ENCODE measurements around the genes CD109 and COL12A1.

- PRO-cap: no peak
Measured at GRCh38 chr6:71290445-71291693, 2.3 kb downstream of the OGFRL1 start.

DNA sequence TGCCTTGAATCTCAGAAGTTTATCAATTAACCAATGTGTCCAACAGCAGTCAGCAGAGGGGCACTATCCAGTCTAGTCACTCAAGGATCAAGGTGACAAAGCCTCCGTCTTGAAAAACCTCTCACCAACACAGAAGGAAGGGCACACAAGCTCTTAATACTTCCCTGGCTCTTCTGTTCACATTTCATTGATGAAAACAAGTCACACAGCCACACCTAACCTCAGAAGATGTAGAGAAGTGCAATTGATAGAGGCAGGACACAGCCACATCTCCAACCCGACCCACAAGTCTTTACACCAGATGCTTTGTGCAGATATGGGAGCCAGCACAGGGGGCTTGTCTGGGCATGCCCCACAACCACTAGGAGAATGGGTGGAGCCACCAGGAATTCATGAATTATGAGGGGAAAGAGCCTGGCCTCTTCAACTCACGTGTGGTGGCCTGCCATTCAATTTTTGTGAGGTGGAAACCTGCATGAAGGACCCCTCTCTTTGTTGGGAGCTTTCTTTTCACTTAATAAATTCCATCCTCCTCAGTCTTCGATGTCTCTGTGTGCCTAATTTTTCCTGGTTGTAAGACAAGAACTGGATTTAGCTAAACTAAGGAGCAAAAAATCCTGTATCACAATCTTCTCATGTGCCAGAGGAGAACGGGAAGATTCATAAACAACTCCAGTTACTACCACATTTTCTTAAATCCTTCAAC, 79.1 kb downstream of the OGFRL1 start:
- PRO-cap: no peak

DNA sequence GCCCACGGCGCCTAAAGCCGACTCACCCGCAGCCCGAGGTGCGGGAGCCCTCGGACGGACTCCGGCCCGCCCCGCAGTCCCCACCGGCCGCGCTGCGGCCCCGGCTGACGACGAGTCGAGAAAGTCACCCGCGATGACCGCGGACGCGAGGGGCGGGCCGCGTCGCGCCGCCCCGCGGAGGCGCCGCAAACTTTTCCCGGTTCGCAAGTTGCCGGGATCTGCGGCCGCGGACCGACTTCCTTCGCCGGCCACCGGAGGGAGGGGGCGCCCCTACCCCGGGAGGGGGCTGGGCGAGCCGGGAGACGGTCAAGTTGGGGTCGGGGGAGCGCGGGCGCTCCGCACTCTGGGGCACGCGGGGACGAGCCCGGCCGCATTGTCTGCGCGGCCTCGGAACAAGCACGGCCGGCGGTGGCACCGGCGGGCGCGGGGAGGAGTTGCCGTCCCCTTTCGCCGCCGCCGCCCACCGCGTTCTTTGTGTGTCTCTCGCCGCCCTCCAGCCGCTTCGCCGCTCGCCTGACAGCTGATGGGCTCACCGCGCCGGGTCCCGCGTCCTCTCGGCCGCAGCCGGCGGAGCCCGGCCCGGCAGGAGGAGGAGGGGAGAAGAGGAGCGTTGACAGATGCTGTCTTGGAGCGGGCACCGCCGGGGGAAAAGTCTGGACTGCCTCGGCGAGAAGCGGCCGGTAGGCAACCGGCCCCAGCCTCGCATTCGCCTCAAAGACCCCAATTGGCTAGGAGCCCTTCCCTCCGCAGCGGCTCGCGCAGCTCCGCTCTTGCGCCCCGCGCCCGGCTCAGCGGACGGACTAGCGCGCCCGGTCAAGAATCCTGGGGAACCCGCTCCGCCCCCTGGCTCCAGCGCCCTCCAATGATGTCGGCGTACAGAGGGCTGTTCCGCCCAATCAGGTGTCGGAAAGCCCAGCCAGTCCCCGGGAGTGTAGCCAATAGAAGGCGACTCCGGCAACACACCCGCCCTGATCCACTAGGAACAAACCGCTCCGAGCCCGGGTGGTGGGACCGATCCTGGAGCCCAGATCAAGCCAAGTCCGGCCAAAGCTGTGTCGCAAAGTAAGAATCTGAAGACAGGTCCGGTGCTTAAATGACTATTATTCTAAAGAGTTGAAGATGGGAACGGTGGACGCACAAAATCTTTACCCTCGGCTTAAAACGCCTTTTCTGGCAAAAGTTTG, 131.8 kb downstream of the OGFRL1 start:
- PRO-cap: bidirectional peak, plus-strand start at position 206 of the sequence, minus-strand start at position 109 of the sequence; bidirectional peak, plus-strand start at position 971 of the sequence, minus-strand start at position 790 of the sequence

- PRO-cap: no peak
Measured at GRCh38 chr6:71480440-71481107, 192.0 kb downstream of the OGFRL1 start.

- PRO-cap: unidirectional peak, minus-strand start at chr6:71653754
Measured at GRCh38 chr6:71653484-71654023, 232.8 kb upstream of the RIMS1 start.

DNA sequence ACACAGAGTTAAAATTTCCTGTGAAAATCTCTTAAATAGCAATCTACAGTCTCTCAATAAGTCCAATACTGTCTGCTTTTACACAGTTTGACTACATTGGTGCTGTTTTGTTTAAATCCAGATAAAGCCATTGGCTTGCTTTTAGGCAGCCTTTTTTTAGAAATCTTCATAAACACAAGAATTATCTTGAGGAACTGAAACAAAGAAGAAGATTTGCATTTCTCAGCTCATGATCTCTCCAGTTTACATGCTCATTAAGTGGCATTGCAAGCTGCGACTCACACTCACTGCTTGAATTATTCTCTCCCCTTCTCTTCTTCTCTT, 239.1 kb upstream of the KCNQ5 start:
- PRO-cap: bidirectional peak, plus-strand start at position 261 of the sequence, minus-strand start at position 170 of the sequence

DNA sequence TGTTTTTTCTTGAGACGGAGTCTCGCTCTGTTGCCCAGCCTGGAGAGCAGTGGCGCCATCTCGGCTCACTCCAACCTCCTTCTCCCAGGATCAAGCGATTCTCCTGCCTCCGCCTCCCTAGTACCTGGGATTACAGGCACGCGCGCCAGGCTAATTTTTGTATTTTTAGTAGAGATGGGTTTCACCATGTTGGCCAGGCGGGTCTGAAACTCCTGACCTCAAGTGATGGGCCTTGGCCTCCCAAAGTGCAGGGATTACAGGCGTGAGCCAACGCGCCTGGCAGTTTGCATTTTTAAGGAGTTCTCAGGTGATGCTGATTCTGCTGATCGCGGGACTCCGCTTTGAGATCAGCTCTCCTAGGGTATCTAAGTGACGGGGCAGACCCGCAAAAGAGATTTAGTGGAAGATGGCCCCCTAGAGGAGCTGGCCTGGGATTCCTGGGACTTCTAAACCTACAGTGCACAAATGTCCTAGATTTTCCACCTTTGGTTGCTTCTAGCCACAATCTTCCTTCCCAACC, 45.2 kb downstream of the DPPA5 start:
- PRO-cap: no peak

DNA sequence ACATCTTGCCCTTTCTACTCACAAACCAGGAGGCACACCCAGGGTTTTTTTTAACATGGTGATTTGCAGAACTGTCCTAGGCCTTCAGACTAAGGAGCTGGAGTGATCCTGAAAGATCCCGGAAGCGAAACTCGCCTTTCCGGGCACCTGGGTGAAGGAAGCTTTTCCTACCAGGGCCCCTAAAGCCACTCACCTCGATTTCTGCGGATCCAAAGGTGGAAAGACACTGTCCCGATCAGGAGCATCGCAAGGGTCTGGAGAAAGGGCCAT, 44.8 kb downstream of the DPPA5 start:
- PRO-cap: no peak

DNA sequence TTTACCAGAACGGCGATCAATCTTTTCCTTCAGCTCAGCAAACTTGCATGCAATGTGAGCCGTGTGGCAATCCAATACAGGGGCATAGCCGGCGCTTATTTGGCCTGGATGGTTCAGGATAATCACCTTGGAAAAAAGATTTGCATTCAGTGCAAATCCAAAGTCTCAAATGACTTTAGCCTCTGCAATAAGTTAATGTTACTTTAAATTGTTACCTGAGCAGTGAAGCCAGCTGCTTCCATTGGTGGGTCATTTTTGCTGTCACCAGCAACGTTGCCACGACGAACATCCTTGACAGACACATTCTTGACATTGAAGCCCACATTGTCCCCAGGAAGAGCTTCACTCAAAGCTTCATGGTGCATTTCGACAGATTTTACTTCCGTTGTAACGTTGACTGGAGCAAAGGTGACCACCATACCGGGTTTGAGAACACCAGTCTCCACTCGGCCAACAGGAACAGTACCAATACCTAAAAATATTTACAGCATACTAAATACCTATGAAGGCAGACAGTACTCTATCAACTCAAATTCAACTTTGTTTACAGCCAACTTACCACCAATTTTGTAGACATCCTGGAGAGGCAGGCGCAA, 2.6 kb downstream of the EEF1A1 start:
- PRO-cap: no peak

DNA sequence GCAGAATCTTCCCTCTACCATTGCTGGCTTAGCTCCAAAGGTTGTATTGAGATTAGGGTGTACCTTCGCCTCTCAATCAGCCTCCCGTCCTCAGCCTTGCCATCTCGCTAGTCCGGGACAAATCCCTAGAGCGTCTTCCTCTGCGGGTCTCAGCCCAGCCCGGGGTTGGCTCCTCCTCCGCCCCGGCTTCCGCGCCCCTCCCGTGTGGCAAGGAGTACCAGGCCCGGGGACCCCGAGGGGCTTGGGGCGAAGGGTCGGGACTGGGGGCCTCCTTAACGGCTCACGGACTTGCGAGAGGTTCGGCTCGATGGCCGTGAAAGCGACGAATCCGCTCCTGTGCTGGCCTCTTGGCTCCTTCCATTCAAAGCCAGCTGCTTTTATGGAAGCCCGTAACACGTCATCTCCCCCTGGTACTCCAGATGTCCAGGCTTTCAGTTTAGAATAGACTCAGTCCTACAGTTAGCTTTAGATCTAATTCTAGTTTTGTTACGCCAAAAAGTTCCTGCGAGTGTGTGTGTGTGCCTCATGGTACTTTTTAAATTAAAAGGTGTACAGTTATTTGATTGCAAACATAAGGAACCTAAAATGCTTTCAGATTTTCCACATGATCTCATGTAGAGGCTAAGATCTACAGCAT, 730 bp upstream of the EEF1A1 start:
- PRO-cap: bidirectional peak, plus-strand start at position 244 of the sequence, minus-strand start at position 114 of the sequence; unidirectional peak, minus-strand start at position 349 of the sequence

GRCh38 chr6:73564671-73565292, 44.0 kb upstream of the EEF1A1 start:
- PRO-cap: no peak

DNA sequence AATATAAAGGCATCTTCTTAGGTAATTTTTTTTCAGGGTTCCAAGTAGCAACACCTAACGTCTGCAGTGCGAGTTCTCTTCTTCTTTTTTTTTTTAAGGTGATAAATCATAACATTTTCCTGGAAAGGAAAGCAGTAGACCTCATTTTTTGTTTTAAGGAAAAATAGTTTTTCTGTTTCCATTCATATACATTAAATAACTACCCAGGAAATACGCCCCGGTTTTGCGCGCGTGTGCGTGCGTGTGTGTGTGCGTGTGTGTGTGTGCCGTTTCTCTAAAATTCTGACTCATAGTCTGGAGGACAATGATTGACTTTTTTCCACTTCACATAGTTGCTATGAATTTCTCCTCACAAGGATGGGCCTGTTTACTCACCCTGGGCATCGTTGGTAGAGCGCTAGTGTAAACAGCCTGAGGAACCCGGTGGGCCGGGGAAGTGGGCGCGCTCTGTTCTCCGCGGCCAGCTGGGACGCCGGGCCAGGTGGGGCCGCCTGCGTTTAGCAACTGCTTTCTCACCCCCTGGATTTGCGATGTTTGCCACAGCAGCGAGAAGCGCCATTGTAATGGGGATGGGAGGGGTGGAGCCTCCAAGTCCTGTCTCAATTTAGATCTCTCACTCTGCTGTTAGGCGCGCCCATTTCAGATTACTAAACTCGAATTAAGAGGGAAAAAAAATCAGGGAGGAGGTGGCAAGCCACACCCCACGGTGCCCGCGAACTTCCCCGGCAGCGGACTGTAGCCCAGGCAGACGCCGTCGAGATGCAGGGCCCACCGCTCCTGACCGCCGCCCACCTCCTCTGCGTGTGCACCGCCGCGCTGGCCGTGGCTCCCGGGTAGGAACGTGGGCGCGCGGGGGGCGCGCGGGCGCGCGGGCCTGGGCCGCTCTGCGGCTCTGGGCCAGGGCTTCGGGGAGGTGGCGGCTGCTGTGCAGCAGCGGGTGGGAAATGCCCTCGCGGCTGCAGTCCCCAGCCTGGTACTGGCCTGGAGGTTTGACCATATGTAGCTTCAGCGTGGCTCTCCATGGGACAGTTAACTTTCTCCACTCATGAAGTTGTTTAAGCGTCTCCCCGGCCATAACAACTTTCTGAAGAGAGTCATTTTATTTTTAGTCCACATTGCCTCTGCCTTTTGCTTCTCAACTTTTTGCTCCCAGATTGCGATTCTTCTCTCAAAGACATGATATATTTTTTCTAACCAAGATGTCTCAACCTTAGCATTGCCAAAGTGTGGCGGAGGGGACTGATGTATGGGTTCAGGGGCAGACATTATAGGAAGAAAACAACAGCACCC, at the start of gene CD109:
Gene CD109 (plus strand): TSS at position 747 of the 1,290 bp plus-strand sequence.
- PRO-cap: unidirectional peak, plus-strand start at position 747 of the sequence

DNA sequence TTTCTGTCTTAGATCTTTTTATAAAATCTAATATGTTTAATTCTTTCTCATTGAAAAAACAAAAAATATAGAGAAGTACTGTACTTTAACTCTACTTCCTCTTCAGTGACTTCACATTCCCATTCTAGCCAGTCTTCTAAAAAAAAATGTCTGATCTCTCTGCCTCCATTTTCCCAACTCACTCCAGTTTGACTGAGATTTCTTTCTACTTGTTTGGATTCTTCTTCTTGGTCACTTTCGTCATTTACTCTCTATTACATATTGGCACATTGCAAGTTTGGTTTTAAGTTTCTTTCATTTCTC, 51.1 kb downstream of the CD109 start:
- PRO-cap: no peak

DNA sequence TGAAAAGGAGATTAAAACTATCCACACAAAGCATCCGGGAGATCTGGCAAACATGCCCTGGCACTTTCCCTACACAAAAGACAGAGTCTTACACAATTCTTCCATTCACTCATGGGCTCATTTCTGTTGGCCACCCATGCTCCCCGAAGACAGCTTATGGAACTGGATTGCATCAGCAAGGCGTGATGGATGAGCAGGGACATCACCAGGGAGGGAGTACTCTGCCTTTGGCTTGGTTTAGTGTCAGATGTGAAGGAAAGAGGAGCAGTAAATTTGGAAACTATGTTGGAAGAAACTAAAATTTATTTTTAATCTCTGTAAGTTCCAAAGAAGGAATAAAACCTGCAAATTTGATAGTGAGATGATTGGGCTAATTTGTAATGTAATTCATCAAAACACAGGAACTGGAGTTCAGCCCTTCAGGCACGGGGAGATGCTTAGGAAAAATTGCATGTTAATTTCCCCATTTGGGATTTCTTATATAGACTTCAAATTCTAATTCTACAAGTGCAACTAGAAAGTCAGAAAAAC, 379.4 kb downstream of the CD109 start:
- PRO-cap: no peak

- PRO-cap: bidirectional peak, plus-strand start at chr6:75206274, minus-strand start at chr6:75206051
Measured at GRCh38 chr6:75205593-75206408, at the start of gene COL12A1. COL12A1 (minus strand) TSS chr6:75206053.

DNA sequence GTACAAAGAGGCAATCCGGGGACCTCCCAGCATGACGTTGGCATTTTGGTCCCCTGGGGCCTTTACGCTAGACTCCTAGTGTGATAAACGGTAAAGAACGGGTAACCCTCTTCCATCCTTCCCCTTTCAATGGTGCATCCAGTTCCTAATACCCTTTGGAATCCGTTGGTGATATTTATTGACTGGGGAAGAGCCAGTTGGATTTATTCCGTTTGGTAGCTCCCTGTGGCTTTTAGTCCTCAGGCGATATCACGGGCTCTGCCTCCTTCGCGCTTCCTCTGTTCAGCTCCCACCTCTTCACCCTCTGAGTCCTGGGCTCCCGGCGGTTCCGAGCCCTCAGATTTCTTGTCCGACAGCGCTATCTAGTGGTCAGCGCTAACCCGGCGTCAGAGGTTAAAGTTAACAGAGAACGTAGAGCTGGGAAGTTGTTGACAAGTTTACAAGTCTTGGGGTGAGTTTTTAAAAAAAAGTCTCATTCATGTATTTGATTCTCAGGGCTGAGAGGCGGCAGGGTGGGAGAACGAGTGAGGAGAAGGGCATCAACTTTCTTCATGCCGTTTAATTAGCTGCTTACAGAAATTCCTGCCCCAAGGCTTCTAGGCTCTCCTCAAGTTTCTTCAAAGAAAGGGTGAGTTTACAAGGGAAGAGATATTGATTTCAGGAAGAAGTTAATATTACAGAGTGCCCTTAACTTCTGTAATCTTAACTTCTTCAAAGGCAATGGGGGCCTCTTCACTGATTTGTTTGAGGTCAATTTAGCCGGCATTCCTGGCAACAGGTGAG, 3.1 kb upstream of the COL12A1 start:
- PRO-cap: no peak

DNA sequence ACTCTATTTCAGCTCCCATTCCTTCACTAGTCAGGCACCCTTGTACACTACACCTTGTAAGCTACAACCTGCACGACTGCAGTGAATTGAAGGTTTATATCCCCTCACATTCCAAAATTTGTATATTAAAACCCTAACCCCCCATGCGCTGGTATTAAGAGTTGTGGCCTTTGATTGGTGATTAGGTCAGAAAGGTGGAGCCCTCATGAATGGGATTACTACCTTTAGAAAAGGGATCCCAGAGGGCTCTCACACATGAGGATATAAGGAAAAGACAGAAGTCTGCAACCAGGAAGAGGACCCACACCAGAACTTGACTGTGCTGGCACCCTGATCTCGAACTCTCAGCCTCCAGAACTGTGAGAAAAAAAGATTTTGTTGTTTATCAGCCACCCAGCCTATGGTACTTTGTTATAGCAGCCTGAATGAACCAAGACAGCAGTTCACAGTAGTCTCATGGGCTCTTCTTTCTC, 47.2 kb upstream of the TMEM30A start:
- PRO-cap: no peak

GRCh38 chr6:75467298-75467715, 26.3 kb downstream of the FILIP1 start:
- PRO-cap: no peak

DNA sequence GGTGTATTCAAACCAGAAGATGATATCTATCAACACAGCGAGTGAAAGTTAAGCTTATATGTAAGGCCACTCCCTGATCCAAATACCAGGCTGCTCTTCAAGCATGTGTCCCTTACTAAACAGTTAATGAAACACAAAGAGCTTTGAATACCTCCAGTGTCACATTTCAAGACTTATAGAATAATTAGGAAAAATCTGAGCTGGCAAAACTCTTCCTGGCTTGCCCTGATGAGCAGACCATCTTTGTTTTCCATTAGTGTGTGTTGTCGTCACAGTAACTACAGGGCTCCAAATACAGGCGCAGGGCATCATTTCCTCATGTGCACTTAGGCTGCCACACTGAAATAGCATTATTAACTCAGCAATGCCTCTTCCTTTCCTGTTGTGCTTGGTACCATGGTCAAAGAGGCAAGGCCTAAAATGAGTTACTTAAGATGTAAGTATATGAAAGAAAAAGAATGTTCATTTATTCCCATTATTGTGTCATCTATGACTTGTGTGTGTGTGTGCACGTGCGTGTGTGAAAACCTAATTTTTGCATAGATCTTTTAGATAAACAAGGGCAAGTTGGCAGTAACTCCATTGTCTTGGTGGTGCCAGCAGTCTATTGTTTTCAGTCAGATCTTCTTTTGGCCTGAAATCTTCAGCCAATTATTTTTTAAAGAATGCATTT, 6.4 kb downstream of the FILIP1 start:
- PRO-cap: no peak

DNA sequence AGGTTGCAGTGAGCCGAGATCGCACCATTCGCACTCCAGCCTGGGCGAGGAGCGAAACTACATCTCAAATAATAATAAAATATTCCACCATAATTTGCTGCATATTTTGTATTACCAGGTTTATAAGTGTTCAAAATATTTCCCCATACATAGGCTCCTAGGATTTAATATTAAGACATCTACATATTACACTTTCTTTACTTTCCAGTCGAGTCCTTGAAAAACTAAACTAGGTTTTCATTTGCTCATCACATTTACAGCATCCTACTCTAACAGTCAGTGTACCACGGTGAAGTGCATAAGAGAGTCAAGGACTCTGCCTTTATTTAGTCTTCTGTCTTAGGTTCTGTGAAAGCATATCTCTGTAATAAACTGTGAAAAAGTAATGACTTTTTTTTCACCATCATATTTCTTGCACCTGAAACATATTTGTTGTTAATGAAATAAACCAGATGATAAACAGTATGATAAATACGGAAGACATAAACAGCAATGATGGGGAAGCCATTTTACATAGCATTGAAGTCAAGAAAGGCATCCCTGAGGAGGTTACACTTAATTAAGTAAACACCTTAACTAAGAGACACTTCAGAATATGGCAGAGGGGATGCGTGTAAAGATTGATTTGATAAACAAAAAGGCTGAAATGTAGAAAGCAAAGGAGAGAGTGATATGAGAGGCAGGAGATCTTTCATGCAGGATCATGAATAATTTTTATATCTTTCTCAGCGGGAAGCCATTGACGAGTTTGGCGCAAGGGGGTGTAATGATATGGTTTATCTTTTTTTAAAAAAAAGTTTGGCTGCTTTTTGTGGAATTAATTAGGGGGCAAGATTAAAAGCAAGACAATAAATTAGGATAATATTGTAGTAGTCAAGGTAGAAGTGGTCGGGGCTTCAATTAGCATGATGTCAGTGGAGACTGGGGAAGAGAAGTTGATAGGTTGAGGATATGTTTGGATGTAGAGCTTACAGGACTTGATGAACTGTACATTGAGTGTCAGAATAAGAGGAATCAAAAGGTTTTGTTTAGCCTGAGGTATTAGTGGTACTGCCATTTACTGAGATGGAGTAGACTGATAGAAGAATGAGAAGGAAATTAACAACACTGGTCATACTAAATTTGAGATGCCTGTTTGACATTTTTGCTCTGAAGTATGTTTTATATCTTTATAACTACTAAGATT, 3.7 kb downstream of the SENP6 start:
- PRO-cap: no peak

Data from pulmonary lymph node (tissue), 1 donor.